CMK (cell line): ENCODE measurements around the gene SLC35F4.

DNA sequence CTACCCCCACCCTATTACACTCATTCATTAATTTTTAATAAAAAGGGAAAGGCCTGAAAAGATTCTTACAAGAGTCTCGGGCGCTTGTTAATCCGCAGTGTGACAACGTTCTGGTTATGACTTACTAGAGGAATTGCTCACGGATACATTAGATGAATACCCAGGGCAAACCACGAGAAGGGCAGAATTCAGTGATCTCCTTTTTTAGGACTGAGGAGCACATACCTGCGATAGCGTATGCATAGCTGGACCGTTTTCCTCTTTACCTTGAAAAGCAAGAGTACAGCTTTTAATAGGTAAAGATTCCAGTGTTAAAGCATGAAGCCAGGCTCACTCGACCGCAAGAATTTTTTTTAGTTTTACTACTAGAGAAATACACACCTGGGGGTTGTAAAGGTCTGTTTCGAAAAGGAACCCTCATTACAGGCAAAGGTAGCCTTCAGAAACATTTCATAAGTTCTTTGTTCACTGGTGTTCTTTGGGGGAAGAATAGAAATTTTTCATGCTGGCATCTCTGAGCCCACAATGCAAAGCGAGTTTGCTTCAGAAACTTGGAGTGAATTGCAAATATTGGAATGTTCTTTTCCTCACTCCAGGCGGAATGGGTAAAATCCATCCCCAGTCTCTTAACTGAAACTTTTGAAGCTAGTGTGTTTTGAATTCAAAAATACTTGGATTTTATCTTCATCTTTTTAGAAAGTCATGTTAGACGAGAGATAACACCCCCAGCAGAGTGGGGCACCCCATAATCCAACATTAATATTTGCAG is 986 bp downstream of the MAPK1IP1L start:
- RRBS, result no CpG with 5 or more reads among the region's 15 CpGs

GRCh38 chr14:55125385-55125944 is 3.6 kb upstream of the LGALS3 start:
- RRBS, result no CpG with 5 or more reads among the region's 3 CpGs

- RRBS, result 72% methylated on average over 3 of the region's 34 CpGs
Measured at GRCh38 chr14:55240514-55241205, 30.6 kb upstream of the FBXO34 start.

- RRBS, result no CpG with 5 or more reads among the region's 11 CpGs
Measured at GRCh38 chr14:55285027-55285445, 13.8 kb downstream of the FBXO34 start.

DNA sequence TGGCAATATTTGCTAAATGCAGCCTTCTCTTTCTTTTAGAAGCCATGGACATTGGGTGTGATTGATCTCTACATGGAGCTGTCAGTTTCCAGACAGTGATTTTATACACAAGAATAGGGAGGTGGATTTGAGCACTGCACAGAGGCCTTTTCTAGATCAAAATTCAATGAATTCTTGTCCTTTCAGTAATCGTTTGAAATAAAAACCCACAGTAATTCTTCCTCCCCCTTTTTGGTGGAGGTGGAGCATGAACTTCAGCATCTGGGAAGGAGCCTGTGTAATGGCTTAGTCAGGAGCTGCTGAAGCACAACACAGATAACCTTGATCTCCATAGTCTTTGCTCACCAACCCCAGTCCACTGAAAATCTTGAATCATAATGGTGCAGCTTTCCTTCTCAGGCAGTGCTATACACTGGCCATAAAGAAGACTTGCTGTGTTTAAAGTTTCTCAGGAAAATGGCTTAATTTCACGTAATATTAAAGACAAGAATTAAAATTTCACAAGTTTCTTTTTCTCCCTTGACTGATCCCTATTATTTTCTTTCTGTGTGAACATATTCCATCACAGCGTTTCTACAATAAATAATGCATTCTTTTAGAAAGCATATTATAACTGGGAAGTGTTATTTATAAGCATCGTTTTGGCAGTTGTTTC is 6.5 kb upstream of the TBPL2 start:
- RRBS, result no CpG with 5 or more reads among the region's 4 CpGs

DNA sequence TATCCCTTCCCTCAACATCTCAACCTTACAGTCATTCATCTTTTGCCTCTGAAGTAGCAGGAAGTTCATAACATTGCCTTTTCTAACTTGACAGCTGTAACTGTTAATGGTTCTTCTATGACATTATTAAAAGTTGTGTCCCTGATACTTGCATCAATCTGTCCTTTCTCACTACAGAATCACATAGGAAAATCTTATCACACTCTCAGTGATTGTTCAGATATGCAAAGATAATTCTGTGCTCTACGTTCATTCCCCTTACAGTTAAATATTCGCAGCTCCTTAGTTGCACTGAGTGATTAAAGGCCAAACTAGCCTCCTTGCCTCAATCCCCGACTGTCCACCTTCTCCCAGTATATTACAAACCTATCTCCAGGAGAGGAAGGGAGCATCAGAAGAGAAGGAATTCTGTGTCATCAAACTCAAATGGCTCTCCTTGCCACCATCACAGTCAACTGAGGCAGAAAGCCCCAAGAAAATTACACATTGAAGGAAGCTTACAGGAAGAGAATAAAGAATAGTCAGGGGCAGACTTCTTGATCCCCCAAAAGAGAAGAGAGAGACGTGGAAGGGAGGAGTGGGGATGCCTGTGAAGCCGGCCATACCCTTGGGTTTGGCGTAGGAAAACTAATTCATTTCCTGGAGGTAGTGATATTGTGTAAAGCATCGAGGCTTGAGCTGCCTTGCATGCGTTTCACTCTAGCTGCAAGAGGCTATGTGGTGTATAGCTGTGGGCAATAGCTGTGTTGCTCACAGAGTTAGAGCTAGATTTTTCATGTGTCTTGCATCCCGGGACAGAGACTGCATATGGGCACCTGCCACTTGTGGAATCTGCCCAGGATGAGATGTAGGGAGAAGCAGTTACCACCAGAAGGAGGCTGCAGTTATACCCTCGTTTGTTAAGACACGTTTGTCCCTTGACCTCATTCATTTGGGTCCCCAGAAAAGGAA is 106.4 kb downstream of the KTN1 start:
- RRBS, result no CpG with 5 or more reads among the region's 11 CpGs

DNA sequence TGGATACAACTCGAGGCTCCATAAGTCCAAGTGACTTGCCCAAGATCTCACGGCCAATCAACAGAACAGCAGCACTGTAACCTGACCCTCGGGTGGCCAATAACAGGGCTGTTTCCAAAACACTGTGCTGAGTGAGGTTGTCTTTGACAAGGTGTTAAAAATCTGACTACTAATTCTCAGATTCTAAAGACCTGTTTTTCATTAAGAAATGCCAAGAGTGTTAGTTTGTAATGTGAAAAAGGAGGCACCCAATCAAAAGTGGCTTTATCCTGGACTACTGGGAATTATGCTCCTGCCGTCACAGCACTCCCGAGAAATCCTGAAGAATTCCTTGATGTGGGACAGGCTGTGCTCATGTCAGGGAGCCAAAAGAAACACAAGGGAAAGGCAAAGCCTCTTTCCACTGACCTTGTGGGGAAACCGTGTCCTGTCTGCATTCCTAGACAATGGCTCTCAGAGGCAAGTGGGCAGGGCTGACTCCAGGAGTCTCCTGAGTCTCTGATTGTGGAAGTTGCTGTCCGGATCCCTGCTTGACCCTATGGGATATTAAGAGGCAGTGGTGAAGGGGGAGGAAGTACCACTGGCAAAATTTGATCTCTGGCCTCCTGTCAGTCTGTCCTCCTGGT is 204.7 kb upstream of the PELI2 start:
- RRBS, result no CpG with 5 or more reads among the region's 7 CpGs

- RRBS, result 1% methylated on average over 8 of the region's 41 CpGs
Measured at GRCh38 chr14:56117378-56118209, 617 bp upstream of the PELI2 start.

DNA sequence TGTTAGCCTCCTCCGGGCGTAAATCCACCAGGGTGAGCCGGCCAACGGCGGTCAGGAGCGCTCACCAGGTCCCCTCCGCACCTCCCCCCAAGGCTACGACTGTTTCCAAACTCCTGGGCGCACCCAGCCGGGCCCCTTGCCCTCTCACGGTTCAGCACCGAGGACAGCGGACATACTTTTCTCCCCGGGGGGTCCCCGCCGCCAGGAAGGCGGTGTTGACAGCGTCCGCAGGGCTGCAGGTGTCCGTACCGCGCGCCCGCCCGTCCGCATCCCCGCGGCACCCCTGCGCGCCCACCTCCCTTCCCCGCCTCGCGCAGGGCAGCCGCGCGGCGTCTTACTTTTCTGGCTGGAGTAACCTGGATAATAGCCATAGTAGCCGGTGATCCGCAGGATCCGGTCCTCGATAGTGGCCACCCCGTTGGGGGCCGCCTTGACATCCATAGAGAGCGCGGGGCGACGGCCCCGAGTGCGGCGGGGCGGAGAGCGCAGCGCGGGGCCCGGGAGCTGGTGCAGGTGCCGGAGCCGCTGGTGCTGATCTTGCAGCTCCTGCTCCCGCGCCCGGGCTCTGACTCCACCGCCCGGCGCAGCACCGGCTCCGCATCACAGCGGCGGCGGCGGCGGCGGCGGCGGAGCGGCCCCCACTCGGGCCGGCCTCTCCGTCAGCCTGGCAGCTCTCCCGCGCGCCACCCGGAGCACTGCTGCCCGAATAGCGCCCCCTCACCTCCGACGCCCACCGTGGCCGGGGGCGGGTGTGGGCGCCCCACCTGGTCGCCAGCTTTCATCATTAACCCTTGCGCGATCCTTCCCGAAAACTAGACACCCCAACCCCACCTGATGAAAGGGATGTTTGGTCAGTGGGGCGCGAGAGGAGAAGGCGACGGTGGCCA is at the start of gene SLC35F4:
Gene SLC35F4 (minus strand): TSS at position 708 of the 887 bp plus-strand sequence.
- RRBS, result 85% methylated on average over 20 of the region's 97 CpGs

DNA sequence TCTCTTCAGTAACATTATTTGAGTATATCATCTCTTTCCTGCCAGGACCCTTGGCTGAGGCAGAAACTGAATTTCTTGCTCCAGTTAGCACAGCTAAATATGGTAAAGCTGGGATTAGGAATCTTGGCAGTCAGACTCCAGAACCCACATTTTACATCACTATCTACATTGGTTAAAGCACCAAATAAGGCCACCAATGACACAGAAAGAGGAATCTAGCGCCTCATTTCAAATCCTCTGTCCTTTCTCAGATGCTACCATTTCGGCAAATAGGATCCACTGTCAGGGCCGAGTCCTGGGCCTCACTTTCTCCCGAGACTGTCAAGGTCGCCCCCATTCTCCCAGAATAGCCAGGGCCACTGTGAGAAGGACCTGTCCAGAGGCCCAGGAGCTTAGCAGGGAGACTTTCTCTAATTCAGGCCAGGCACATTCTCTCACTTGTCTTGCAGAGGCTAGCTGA is 122.1 kb upstream of the SLC35F4 start:
- RRBS, result no CpG with 5 or more reads among the region's 5 CpGs

GRCh38 chr14:58299742-58300385 is 1.5 kb downstream of the ARID4A start:
- RRBS, result no CpG with 5 or more reads among the region's 15 CpGs

DNA sequence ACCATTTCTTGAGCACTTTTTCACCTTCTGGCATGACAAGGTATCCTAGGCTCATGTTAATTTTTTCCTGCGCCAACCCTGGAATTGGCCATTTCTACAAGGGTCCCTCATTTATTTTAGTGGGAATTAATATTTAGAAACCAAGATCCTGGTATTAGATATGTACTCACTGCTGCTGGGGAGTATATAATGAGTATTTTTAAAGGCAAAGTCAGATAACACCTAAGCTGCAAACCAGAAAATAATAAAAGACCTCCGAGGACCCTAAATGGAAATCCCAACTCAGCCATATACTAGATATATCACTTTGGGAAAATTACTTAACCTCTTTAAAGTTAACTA is 23.1 kb downstream of the ARID4A start:
- RRBS, result no CpG with 5 or more reads among the region's 2 CpGs

GRCh38 chr14:58636894-58637385 is 822 bp upstream of the DACT1 start:
- RRBS, result no CpG with 5 or more reads among the region's 18 CpGs

DNA sequence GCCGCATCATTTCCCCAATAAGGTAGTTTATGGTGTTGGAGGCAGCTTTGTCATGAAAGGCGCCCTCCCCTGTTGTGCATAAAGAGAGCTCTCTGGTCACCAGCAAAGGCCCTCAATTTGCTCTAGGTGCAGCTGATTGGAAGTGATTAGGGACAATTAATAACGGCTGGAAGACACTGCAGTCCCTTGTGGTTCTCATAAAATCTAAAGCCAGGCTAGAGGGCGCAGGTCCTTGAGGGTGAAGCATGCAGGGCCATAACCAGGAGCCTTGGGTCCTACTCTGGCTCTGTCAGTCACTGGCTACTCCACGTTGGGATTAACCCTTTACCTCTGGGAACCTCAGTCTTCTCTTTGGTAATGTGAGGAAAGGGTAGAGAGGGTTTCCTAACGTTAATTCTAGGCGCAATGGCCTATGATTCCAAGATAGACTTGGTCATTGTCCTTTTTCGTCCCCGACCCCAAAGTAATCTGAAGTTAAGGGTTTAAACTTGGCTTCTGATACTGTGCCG is 1.9 kb downstream of the DAAM1 start:
- RRBS, result no CpG with 5 or more reads among the region's 10 CpGs

DNA sequence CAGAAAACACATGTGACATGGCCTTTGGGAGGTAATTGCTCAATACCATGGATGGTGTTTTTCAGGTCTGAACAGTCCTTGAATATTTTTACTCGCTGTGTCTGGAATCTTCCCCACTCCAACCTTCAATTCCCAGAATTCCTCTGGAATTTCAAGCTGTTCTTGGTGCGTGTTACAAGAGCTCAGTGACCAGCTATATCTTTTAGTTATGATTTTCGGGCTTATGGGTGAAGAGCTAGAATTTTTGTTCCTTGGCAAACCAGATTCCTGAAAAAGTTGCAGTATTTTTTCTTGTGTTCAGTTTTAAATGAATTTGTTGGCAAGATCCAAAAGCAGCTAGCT is 85.4 kb downstream of the DAAM1 start:
- RRBS, result no CpG with 5 or more reads among the region's 3 CpGs

GRCh38 chr14:59407087-59407735 is 58.0 kb downstream of the GPR135 start:
- RRBS, result no CpG with 5 or more reads among the region's 4 CpGs

DNA sequence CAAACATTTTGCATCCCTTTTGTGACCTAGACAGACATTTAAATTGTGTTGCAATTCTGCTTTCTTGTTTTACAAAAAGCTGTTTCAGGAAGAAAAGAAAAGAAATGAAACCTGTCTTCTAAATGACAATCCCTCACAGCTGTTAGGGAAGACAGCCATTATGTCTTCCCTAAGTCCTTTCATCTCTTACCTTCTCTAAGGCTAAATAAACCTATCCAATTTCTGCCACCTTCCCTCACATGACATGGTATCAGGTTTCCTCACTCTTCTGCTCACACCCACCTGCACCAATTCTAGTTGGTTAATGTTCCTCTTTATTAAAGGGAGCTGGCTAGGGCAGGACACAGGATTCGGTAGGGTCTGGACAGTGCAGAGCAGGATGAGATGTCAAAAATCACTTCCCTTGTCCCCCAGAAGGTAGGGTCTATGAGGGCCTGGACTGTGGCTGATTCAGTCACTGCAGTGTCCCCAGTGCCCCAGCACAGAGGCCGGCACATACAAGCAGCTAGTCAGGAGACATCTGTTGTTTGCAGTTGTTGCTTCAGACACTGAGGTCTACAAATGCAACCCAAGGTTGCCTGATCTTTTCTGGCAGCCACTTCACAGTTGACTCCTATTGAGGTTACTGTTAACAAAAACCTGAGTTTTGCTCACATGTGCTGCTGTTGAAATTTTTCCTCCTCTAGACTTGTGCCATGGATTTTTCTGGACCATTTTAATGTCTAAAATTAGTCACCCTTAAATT is 3.7 kb downstream of the DHRS7 start:
- RRBS, result no CpG with 5 or more reads among the region's 2 CpGs

- RRBS, result no CpG with 5 or more reads among the region's 4 CpGs
Measured at GRCh38 chr14:60174883-60175846, 10.0 kb upstream of the DHRS7 start.